Measurements from ENCODE around the genes RMC1 and HRH4.

GRCh38 chr18:22106413-22106900 lies 62.9 kb upstream of the GATA6 start:
- CAGE, long polyA plus RNA, result no peak
- RRBS, result no CpG with 5 or more reads among the region's 4 CpGs

DNA sequence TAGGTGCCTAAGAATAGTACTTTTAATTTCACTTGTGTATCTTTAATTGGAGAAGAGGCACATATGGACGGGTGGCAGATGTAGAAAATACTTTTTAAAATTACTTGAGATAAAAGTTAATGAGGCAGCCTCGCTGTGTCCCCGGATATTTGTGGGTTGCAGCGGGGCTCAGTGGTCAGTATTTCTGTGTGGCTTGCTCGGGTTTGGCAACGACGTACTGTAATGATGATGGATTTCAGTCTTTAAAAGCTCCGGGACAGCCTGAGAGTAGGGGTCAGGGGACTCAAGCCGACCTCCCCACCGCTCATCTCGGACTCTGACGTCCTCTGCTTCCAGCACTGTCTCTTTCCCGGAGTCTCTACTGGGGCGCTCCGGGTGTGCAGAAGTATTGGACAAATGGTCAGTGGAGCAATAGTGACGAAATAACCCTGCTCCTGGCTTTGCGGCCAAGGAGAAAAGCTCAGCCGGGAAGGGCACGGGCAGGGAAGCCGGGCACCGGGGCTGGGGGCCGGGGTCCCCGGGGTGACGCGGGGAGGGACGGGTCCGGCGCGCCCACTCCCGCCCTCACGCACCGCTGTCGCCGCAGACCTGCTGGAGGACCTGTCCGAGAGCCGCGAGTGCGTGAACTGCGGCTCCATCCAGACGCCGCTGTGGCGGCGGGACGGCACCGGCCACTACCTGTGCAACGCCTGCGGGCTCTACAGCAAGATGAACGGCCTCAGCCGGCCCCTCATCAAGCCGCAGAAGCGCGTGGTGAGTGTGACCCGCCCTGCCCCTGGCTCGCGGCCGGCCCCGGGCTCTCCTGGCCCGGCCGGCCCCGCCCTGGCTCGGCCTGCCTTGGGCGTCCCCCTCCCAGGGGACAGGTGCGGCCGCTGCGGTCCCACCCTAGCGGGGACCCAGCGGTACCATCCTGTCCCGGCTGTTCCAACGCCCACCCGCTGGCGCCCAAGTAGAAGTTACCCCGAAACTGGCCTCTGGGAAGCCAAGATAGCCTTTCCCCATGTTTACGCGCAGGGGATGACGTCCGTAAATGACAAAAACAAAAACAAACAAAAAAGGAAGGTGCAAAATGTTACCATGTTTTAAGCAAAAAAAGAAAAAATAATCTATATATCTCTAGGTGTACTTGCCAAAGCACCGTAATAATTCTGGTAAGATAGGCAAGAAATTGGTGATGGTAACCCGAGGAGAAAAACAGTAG lies 7.4 kb downstream of the GATA6 start:
- CAGE, long polyA plus RNA, result no peak
- RRBS, result 9% methylated on average over 16 of the region's 78 CpGs

- CAGE, long polyA plus RNA, result no peak
- RRBS, result no CpG with 5 or more reads among the region's 8 CpGs
These were observed 113.1 kb downstream of the GATA6 start for GRCh38 chr18:22282313-22283070.

GRCh38 chr18:22339844-22340321 lies 77.8 kb downstream of the CTAGE1 start:
- CAGE, long polyA plus RNA, result no peak
- RRBS, result no CpG with 5 or more reads among the region's 5 CpGs

- CAGE, long polyA plus RNA, result no peak
- RRBS, result no CpG with 5 or more reads among the region's 7 CpGs
These were observed 75.0 kb downstream of the CTAGE1 start for GRCh38 chr18:22342672-22343135.

GRCh38 chr18:22346442-22346766 lies 71.3 kb downstream of the CTAGE1 start:
- CAGE, long polyA plus RNA, result no peak

DNA sequence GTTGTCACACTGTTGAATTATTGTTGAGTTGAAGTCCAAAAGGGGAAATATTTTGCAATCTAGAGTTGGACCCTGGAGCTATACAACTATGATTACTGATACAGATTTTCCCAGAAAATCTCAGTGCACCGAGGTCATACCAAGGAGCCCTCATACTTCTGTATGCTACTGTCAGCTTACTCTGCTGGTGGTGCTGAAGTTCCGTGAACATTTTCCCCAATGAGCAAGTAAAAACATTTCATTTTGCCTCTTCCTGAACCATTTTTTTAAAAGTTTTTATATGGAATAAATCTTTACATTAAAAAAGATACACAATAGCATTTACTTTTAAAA lies 72.9 kb upstream of the CTAGE1 start:
- CAGE, long polyA plus RNA, result no peak
- RRBS, result no CpG with 5 or more reads among the region's 2 CpGs

DNA sequence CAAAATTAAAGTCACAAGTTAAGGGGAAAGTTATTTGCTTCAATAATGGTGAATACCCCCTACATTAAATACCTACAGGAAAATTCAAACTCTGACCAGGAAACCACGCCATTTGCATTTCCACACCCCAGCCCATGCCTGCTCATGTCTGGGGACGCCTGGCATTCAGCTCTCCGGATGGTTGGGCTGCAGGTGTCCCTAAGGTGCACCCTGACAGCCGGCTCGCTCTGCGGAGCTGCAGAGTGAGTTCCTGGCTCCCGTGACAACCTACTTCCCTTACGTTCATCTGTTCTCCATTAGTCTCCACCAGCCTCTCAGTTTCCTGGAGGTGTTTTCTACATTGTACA lies 107.3 kb downstream of the TMEM241 start:
- CAGE, long polyA plus RNA, result no peak
- RRBS, result 100% methylated on average over 1 of the region's 8 CpGs

DNA sequence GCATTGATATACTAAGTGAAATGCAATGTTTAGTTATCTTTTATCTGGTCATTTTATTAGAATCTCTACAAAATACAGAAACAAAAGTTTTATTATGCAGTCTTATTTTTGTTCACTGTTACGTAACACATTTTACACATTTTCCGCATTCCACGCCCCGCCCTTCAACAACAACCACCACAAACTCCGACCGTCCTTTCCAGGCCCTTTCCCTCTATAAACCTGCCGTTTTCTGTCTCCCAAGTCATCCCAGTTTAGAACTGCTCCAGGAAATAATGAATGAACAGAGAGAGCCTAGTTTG lies 479 bp upstream of the RIOK3 start:
- CAGE, long polyA plus RNA, result no peak
- RRBS, result no CpG with 5 or more reads among the region's 7 CpGs

- CAGE, long polyA plus RNA, result no peak
- RRBS, result no CpG with 5 or more reads among the region's 13 CpGs
These were observed 7.6 kb upstream of the RMC1 start for GRCh38 chr18:23495611-23496308.

DNA sequence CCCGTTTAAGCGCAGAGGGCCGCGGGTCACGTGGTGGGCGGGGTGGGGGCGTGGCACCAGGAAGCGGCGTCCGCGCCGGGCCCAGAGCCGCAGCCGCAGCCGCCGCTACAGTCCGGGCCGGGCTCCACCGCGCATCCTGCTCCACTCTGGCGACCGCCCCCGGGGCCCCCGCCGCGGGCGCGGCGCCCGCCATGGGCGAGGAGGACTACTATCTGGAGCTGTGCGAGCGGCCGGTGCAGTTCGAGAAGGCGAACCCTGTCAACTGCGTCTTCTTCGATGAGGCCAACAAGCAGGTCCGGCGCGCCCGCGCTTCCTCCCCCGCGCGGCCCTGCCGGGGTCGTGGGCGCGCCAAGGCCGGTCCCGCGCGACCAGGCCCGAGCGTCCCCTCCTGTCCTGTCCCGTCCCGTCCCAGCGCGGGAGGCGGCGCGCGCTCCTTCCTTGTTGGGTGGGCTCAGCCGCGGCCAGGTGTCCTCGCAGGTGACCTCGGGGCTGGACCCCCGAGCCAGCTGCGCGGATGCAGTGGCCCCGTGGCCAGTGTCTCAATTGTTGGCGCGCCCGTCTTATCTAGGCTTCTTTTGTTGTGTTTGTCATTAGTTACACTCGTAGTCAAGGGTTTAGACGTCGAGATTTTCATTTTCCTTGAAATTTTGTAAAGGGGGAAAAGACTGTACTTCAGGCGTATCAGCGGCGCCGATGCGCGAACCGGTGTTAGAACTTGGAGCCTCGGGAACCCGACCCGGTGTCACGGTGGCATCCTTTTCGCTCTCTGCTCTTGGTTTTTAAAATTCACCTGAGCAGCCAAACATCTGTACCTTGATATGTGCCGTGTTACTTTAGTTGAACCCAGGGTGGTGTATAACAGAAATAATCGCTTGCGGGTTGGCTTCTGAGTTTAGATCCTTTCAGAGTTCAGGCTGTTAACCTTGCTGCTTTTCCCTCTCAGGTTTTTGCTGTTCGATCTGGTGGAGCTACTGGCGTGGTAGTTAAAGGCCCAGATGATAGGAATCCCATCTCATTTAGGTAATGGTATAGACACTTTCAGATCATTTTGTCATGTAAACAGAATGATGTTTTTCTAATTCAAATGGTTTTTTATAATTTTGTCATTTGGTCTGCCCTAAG lies at the start of gene RMC1:
TSS of gene RMC1 (plus strand) at position 84 of the 1,122 bp plus-strand sequence.
- CAGE, long polyA plus RNA, result no peak
- RRBS, result 1% methylated on average over 41 of the region's 95 CpGs

DNA sequence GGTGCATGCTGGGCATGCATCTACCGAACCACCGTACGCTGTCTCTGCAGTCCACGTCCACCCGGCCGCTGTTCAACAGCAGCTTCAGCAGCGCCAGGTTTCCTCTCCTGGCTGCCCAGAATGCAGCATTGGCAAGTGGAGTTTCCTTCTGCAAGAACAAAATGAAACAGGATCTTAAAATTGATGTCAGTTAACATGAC lies 13.8 kb downstream of the ANKRD29 start:
- CAGE, long polyA plus RNA, result no peak
- RRBS, result no CpG with 5 or more reads among the region's 7 CpGs

GRCh38 chr18:23894589-23895205 lies 119.9 kb upstream of the TTC39C start:
- CAGE, long polyA plus RNA, result no peak
- RRBS, result no CpG with 5 or more reads among the region's 14 CpGs

DNA sequence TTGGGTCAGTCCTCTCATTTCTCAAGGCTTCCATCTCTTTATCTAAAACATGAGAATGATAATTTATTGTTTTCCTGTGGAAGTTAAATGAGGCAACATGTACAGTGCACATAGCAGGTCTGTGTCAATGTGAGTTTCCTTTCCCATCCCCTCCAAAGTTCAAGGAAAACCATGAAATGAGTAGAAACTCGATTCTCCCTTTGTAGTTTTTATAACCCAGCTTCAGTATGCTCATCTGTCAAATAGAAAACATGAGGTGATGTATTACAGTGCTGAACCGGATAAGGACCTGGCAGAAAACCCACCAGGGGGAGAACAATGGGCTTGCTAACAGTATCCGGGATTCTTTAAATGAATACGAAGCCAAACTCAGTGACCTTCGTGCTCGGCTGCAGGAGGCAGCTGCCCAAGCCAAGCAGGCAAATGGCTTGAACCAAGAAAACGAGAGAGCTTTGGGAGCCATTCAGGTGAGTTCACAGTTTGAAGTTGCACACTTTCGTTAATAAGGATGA lies 113.6 kb upstream of the TTC39C start:
- CAGE, long polyA plus RNA, result no peak
- RRBS, result 78% methylated on average over 1 of the region's 8 CpGs

DNA sequence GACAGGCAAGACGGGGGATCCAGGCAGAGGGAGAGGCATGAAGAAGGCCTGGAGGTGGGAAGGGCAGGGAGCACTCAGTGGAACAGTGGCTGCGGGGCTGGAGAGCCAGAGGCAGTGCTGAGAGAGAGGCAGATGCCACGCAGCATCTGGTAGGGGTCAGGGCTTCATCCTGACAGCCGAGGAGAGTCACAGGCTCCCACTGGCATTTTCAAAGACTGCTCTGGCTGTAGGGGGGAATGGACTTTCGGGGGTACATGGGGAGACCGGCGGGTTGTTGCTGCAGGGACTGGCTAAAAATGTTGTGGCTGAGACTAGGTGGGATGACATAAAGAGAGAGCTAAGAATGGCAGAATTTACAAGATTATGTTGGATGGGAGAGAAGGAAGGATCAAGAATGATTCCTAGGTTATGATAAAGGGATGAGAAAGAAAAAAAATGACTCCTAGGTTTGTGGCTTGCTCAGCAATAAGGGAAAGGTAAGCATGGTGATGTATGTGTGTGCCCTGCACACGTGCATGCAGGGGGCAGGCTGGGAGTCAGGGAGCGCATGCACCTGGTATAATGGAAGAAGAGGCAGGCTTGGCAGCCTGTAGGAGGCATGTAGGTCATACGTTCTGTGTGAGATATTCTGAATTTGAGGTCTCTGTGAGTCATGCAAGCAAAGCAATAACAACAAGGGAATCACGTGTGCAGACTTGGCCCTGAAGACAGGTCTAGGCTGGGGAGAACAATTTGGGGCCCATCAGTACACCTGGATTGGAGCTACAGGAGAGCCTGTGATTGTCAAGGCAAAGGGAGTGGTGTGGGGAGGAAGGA lies 94.7 kb upstream of the TTC39C start:
- CAGE, long polyA plus RNA, result no peak
- RRBS, result no CpG with 5 or more reads among the region's 11 CpGs

GRCh38 chr18:24051520-24052538 lies 37.3 kb downstream of the TTC39C start:
- CAGE, long polyA plus RNA, result no peak
- RRBS, result no CpG with 5 or more reads among the region's 13 CpGs

GRCh38 chr18:24460293-24460694 lies at the start of gene HRH4:
TSS of gene HRH4 (plus strand) at chr18:24460637.
- CAGE, long polyA plus RNA, result no peak

- CAGE, long polyA plus RNA, result no peak
- RRBS, result no CpG with 5 or more reads among the region's 7 CpGs
These were observed 162.4 kb downstream of the ZNF521 start for GRCh38 chr18:25189394-25190085.

DNA sequence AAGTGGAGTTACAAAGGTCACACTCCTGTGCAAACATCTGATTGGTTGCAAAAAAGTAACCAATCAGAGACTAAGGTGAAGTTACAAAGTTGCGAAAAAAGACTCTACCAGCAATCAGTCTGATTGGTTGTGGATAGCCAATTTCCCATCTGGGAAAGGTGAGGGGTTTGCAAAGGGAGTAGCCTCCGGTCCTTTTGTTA lies 131.9 kb downstream of the SS18 start:
- CAGE, long polyA plus RNA, result no peak
- RRBS, result no CpG with 5 or more reads among the region's 2 CpGs

- CAGE, long polyA plus RNA, result no peak
- RRBS, result no CpG with 5 or more reads among the region's 13 CpGs
These were observed 109.6 kb upstream of the KCTD1 start for GRCh38 chr18:26657799-26658477.